Placental epithelial cell (primary cell): Measurements from ENCODE around the gene MCTP2.

GRCh38 chr15:92881727-92882486 is 18.2 kb upstream of the CHD2 start:
- CAGE, long polyA plus RNA, result no peak

DNA sequence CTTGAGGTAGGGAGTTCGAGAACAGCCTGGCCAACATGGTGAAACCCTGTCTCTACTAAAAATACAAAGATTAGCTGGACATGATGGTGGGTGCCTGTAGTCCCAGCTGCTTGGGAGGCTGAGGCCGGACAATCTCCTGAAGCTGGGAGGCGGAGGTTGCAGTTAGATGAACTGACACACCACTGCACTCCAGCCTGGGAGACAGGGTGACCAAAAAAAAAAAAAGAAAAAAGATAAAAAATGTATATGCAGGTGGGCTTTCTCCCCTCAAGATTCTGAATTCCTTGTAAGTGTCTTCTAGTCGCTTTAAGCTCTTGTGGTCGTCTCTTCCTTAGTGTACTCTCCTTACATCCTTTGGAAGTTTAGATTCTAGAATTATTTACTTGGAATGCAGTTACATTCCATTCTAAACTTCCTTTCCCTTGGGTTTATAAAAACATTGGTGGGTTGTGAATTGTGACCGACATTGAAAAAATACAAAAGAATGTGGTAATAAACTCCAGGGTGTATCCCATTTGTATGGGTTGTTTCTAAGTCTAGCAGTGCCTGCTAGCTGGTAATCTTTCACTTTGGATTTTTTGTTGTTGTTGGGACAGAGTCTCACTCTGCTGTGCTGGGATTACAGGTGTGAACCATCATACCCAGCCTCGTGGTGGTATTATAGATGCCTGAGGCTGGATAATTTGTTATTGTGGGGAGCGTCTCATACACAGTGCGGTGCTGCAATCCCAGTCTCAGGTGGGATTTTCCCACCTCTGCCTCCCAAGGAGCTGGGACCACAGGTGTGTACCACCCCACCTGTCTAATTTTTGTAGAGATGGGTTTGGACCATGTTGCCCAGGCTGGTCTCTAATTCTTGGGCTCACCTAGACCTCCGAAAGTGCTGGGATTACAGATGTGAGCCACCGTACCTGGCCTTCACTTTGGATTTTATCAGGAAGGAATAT is 9.0 kb downstream of the CHD2 start:
- CAGE, long polyA plus RNA, result no peak

- CAGE, long polyA plus RNA, result no peak
Observed at GRCh38 chr15:92934710-92935040, 34.6 kb downstream of the CHD2 start.

- CAGE, long polyA plus RNA, result no peak
Observed at GRCh38 chr15:92966799-92967503, 66.8 kb downstream of the CHD2 start.

DNA sequence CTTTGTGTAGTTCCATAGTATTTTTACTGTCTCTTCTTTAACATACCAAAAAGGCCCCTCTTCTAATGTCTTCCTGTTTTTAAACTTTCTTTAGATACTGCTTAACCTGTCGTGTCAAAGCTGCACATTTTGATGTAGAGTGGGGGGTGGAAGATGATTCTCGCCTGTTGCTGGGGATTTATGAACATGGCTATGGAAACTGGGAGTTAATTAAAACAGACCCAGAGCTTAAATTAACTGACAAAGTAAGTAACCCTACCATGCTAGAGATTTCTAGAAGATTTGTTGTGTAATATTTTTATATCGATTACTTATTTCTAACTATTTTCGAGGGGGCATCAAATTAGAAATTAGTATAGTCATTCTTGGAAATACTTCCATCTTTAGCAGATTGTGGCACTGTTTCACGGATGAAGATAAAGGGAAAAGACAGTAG is 91.8 kb downstream of the RGMA start:
- CAGE, long polyA plus RNA, result no peak

DNA sequence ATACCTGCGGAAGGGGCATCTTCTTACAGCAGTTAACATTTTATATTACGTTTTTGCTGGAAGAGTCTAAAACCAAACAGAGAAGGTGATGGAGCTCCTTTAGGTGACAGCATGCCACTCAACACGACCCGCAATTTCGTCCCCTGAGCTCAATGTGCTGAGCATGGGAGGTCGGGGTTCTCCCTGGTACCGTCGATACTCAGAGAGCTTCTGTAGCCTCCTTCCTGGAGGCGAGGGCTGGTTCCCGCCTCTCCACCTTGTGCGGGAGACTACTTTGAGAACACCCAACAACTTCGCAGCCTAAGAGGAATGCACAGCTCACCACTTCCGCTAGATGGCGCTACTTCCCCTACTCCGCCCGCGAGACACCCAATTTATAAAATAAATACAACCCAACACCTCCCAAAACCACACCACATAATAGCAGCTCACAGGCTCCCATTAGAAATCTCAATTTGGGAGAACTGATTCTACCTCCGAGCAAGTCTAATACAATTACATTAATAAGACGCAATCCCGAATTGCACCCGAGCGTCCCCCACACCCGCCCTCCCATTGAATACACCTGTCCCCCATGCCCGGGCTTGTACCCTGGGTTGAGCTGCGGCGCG is 1.2 kb downstream of the RGMA start:
- CAGE, long polyA plus RNA, result no peak

DNA sequence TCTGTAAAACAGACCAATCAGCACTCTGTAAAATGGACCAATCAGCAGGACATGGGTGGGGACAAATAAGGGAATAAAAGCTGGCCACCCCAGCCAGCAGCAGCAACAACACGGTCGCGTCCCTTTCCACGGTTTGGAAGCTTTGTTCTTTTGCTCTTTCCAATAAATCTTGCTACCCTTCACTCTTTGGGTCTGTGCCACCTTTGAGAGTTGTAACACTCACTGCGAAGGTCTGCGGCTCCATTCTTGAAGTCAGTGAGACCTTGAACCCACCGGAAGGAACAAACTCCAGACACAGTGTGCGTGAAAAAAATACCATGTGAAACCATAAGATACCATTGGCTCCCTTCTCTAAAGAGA is 465.7 kb upstream of the RGMA start:
- CAGE, long polyA plus RNA, result no peak

DNA sequence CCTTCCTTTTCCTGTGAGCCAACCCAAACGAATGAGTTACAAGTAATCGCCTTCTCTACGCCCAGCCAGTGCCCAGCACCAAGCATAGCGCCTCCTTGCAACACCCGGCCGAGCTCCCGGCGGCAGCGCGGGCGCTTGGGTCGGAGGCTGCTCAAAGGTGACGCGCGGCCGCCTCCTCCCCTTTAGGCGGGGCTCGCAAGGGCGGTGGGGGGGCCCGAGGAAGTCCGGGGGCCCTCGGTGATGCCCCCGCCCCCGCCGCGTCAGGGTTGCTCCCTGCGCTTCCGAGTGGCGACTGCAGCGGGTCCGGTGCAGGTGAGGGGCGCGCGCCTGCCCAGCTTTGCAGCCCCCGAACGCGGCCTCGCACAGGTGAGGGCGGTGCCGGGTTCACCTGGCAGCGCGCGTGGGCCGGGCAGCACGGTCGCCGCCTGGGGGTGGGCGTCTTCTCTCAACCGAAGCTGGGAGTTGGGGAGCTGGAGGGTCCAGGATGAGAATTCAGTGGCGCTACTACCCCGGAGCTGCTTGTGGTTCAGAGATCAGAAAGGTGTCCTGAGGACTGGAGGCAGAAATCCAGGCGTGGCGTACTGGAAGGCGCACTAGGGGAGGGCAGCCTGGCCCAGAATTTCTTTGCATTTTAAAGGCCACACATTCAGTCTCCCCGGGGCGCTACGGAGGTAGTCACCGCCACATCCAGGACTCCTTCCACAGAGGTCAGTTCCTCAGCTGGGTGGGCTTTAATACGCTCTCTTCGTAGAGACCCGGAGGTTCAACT is at the start of gene MCTP2:
Gene MCTP2 (plus strand): TSS at position 263 of the 769 bp plus-strand sequence.
- CAGE, long polyA plus RNA, result no peak

DNA sequence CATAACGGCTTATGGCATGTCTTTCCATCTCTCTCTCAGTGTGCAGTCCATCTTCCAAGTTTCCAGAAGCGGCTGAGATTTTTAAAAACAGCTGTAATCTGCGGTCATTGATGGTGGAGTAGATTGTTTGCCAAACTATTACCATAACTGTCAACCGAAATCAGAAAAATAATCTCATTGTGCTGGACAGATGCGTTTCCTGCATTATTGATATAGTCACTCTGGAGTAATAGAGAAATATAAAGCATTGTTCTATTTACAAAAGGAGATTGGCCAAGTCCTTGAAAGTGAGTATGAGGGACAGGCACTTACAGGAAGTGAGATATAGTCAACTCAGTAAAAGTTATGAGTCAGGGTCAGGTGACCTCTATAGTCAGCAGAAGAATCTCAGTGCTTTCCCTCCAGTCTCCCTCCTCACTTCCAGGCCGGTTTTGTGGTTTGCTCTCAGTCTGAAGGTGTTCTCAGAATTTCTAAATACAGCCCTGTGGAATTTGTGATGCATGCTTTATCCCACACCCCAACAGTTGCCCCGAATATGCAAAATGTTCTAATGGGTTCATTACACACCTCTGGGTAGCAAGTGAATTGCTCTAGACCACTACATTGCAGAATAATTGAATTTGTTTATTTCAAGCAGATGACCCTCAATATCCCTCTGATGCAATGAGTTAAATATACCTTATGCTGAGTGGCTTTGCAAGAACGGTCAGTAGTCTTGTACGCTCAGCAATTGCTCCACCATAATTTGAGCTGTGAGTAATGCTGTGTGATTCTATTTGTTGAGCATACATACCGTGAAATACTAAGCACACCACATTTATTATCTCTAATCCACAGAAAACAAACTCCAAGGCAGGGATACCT is 787.6 kb downstream of the MCTP2 start:
- CAGE, long polyA plus RNA, result no peak

DNA sequence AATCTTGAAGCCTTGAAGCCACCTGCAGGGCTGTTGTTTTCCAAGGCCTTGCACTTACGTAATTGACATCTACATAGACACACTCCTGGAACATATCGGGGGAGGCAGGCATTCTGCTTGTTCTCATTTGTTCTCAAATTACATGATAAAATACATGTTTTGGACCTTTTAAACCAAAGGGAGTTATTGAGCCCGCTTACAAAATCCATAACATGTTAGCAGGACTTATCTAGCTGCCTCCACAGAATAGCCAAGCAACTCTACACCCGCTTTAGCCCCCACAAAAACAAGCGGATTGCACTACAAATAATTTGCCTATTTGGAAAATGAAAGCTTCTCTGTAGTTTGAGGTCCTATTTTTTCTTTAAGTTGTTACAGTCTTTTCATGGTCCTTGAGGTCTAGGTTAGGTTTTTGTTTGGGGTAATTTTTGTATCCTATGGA is 1004.5 kb upstream of the NR2F2 start:
- CAGE, long polyA plus RNA, result no peak

GRCh38 chr15:95440626-95441326 is 889.7 kb upstream of the NR2F2 start:
- CAGE, long polyA plus RNA, result no peak

DNA sequence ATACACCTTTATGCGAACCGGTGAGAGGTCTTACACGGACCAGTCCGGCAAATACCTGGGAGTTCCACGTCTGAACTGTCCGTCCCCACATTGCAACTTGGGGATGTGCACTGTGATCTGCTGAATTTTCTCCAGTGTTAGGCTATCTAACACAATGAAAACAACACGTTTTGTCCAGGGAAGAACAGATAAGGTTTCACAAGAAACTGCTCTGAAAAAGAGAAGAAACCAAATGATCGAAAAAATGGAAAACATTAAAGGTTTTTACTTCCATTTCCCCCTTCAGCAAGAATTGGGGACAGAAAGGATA is 868.2 kb upstream of the NR2F2 start:
- CAGE, long polyA plus RNA, result no peak

DNA sequence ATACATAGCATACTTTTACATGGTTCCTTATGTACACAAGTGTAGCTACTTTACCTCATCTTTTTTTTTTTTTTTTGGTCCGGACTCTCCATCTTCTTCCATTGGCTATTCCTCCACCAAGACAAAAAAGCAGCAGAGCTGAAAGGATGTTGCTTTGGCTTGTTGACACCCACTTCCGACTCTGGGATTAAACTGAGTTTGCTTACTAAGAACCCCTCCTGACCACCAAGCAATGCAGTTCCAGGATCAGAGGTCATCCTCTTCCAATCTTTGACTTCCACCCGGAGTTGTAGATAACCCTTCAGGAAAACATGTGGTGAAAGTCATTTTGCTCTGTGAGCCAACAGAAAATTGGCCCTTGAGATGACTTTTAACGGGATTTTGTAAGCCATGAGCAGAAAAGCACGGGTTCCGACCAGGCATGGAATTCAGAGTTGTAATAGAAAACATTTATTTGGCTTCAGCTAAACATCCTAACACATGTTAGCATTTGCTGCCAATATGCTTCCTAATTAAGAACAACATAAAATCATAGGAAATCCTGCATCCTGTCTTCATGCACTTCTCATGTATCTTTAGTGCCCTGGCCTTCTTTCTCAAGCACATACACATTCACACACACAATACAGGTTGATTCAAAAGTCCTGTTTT is 171.6 kb upstream of the NR2F2 start:
- CAGE, long polyA plus RNA, result no peak

DNA sequence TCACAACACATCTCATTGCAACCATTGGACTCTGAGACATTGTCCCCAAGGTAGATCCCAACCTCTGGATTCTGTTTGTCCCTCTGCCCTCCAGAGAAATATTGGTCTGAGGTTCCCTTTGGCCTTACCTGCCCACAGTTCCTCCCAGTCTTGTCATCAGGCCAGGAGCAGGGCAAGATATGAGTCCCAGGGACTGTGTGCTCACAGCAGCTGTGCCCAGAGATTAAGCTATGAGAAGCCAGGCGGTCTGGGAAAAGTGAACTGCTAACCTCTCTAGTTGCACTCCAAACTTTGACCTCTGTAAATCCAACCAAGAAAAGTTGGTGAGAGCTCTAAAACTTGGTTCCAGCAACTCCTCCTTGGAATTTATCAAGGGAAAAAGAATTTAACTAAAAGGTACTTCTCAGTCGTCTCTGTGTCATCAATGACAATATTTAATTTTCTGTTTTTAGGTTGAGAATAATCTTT is 168.1 kb upstream of the NR2F2 start:
- CAGE, long polyA plus RNA, result no peak

GRCh38 chr15:96277307-96277668 is 53.2 kb upstream of the NR2F2 start:
- CAGE, long polyA plus RNA, result no peak

DNA sequence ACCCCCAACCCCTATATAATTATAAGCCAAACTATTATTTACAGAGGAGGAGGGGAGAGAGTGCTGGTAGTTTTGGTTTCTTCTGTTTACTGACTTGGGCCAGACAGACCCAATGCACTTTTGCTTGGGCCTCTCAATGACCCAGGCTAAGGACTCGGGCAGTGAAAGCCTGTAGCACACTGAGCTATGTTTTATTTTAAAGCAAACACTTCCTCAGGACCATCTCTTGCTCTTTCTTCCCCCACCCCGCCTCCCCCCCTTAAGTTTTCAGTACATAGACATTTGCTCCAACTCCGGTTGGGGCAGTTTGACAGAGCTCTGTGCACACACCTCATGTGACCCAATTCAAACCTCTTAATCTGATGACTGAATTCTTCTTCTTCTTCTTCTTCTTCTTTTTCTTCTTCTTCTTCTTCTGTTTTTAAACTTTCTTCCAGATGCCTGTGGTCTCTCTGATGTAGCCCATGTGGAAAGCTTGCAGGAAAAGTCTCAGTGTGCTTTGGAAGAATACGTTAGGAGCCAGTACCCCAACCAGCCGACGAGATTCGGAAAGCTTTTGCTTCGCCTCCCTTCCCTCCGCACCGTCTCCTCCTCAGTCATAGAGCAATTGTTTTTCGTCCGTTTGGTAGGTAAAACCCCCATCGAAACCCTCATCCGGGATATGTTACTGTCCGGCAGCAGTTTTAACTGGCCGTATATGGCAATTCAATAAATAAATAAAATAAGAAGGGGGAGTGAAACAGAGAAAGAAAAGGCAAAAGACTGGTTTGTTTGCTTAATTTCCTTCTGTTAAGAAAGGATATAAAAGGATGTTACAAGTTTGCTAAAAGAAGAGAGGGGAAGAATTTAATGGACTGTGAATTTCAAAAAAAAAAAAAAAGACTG is 6.7 kb downstream of the NR2F2 start:
- CAGE, long polyA plus RNA, result no peak

- CAGE, long polyA plus RNA, result no peak
Observed at GRCh38 chr15:96342734-96343789, 12.6 kb downstream of the NR2F2 start.

- CAGE, long polyA plus RNA, result no peak
Observed at GRCh38 chr15:96491262-96491708, 160.8 kb downstream of the NR2F2 start.

DNA sequence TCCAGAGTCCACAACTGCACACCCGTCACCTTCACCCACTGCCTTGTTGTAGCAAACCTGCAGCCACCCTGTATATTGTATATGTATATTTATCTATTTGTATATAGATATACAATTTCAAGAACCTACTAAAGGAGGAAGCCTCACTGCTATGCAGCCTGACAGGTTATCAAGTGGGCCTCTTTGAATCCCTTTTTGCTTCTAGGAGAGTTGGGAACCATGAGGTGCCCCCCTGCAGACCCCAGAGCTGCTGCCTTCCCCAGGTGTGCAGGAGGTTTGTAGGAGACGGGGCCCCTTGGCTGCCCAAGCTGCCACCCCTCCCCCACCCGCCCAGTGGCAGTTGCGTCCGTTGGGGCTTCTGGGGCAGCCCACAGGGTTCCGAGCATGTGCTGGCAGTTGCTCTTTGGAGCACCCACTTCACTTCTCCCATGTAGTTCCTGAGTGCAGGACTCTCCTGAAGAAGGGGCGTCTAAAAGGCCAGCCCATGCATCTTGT is 452.6 kb downstream of the NR2F2 start:
- CAGE, long polyA plus RNA, result no peak

DNA sequence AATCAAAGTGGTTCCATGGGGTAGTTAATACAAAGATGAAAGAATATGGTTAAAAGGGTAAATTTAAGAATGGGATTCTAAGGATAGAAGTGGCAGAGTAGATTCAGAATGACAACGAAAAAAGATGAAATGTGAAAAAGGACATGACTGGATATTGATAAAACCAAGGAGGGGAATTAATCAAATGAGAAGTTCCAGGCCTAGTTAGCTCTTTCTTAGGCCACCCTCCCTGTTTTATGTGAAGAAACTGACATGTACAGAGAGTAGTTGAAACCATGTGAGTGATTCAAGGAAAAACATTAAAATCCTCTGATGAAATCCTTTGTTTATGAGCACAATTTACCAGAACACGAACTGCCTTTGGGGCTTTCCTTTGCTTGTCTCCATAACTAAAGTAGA is 558.1 kb downstream of the NR2F2 start:
- CAGE, long polyA plus RNA, result no peak